ENCODE results near the gene TBX3.

GRCh38 chr12:114671519-114672591 is 12.1 kb downstream of the TBX3 start:
- PRO-cap, 2 experiments, result no peak in any of the 2 experiments

DNA sequence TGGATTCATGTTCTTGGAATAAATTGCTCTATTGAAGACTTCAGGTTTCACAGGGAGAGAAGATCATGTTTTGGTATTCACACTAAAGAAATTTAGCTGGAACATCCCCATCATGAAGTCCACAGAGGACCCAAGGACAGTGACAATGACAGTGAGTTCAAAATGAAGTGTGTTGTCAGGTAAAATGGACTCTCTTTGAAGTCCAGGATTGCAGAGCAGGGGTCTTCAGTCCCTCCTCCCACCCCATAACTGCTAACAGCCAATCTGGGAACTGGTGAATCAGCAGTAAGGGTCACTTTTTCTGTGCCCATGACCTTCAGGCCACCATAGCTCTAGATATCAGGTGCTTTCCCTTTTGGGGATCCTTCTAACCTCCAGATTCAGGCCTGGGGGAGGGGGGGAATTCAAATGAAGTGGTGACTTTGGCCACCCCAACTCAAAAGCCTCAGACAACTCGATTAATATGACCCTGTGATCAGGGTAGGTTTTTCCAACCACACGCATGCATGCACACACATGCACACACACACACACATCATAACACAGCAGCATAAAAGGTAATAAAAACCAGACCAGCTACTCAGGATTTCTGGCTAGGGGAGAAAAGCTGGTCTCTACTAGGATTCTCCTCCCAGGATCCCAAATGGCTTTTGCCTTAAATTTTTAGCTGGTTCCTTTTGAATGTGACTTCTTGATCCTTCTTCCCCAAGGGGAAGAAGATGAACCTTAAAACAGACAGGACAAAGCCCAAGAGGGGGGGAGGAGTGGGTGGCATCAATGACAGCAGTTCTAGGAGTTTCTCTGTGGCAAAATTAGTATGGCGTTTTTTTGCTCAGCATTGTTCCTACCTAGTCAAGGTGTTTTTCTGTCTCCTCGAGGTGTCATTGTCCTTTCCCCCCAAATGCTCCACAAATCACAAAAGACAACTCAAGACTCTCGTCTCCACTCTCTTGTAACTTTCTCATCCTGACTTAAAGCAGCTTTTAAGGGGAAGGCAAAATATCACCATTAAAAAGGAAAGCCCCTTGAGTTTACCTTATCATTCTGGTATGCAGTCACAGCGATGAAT is 5.2 kb downstream of the TBX3 start:
- PRO-cap, 2 experiments, result no peak in any of the 2 experiments

DNA sequence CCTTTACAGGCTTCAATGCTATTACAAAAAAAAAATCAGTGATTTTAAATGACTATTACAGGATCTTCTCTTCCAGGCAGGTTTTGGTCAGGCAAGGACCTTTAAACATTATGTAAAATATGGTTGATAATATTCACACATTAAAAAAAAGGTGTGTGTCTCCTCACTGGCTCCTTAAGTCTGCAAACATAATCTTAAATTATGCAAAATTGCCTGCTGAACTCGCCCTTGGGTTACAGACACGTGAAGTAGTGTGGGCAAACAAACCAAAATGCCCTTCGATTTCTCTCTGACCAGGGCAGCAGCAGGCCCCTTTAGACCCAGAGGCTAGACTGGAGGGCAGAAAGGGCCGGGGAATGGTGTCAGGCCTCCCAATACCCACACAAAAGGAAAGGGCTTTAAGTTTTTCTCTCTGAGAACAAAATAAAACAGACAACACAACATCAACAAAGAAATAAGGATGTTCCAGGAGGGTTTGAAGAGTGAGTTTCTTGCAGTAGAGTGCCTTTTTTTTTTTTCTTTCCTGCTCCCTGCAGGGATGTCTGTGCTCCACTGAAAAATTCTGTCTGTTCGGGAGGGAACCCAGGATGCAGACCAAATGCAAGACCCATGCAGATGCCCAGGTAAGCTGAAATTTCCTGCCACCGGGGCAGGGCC is 1.8 kb downstream of the TBX3 start:
- PRO-cap, 2 experiments, result no peak in any of the 2 experiments

- PRO-cap, 2 experiments, result peak in 2 of 2 experiments; most common minus-strand start chr12:114684164 (in 2)
Measured at GRCh38 chr12:114683801-114684229, at the start of gene TBX3. Gene TBX3, minus strand, starts transcription at chr12:114684175.

GRCh38 chr12:114685397-114685829 is 1.4 kb upstream of the TBX3 start:
- PRO-cap, 2 experiments, result no peak in any of the 2 experiments

GRCh38 chr12:114686464-114686885 is 2.5 kb upstream of the TBX3 start:
- PRO-cap, 2 experiments, result no peak in any of the 2 experiments

DNA sequence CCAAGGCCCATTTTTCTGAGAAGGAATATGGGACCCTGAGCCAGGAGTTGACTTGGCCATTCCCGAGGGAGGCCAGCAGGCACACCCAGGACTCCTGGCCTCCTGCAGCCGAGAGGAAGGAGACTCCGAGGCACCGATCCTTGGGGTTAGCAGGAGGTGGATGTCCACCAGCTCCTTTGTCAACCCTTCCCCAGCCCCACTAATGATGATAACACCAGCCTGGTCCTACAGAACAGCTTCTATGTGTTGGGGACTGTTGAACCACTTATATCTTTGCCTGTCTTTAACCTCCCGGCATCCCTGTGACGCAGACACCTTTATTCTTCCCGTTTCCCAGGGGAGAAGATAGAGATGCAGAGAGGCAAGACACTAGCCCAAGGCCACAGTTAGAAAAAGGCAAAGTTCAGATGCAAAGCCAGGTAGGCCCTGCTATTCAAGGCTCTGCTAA is 767.2 kb upstream of the TBX3 start:
- PRO-cap, 2 experiments, result no peak in any of the 2 experiments

- PRO-cap, 2 experiments, result no peak in any of the 2 experiments
Measured at GRCh38 chr12:115570616-115570952, 706.9 kb downstream of the MED13L start.

GRCh38 chr12:115660412-115660985 is 617.0 kb downstream of the MED13L start:
- PRO-cap, 2 experiments, result no peak in any of the 2 experiments

DNA sequence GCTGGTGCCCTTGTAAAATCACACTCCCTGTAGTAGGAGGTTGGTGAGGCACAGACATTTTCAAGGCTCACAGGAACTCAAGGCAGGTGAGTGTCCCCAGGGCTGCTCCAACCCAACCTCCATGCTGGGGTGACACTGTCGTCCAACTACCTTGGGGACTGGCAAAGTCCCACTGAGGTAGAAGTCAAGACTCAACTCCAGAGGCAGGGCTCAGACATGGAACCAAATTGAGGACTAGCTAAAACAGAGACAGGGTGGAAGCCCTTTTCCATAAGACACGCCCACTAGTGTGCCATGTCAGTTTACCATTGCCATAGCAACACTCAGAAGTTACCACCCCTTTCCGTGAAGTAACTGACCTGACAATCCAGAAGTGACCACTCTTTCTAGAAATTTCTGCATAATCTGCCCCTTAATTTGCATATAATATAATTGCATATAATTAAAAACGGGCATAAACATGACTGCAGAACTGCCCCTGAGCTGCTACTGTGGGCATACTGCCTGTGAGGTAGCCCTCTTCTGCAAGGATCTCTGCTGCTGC is 409.7 kb downstream of the MED13L start:
- PRO-cap, 2 experiments, result no peak in any of the 2 experiments

DNA sequence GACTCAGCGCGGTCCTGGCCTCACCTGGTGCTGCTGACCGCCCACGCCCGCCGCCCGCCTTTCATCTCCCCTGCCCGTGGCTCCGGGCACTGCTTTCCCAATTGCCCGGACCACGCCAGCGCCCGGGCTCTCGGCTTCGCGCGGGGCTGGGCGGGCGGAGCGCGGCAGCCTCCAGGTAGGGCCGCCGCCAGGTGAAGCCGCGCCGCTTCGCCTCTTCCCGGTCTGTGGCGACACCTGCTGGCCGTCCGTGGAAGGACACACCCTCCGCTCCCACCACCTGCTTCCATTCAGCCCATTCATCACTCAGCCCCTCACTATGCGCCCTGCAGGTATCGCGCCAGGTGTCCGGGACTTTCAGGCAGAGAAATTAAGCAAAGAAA is 360.4 kb downstream of the MED13L start:
- PRO-cap, 2 experiments, result no peak in any of the 2 experiments

GRCh38 chr12:116181874-116182873 is 95.3 kb downstream of the MED13L start:
- PRO-cap, 2 experiments, result no peak in any of the 2 experiments

DNA sequence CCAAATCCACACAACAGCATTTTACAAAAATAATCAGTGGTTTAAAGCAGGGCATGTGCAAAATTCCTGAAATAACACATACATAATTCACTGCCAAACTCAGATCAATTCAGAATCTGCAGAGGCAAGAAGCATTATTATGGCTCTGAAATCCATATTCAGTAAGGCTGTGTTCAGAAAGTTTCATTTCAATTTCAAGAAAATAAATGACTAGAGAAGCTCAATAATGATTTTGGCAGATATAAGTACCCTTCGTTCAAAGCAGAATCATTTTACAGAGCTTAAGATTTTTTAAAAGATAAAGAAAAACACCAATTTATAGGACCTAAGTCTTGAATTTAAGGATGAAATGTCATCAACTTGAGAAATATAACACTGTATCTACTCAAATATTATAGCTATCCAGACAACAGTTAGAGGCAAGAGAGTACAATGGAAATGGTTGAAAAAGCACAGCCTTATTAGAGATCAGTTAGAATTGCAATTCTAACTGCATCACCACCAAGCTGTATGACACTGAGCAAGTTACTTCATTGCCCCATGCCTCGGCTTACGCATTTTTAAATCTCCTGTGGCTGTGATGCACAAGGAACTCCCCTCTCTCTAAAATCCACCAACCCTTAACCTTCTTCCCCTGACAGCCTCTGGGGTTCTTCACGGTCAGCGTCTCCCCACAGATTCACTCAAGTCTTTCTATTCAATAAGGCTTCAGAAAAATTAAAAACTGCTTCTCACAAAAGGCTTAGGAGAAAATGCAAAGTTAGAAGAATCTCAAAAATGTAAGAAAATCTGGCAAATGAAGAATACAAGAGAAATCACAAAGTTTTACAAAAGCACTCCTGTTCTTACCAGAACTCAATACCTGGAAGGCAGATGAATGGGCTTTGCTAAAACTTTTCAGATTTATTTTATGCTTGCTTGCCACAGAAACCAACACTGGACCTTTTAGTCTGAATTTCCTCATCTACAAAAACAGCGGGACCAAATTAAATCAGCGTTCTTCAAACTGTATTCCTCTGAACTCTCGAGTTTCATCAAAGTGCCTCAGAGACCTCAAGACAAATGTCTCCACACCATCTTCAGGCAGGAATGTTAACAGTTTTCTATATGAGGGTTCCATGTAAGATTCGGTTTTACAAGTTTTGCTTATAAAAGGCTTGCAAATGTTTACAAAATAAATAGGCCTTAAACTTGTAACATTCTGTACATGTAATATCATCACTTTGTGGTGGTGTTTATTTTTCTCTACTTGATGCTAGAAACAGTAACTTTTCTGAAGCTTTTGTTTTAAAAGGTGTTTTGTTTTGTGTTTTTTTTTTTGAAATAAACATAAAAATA is 74.9 kb downstream of the MED13L start:
- PRO-cap, 2 experiments, result no peak in any of the 2 experiments

- PRO-cap, 2 experiments, result no peak in any of the 2 experiments
Measured at GRCh38 chr12:116274690-116275324, 2.7 kb downstream of the MED13L start.

GRCh38 chr12:116280568-116281339 is 3.3 kb upstream of the MED13L start:
- PRO-cap, 2 experiments, result no peak in any of the 2 experiments

- PRO-cap, 2 experiments, result no peak in any of the 2 experiments
Measured at GRCh38 chr12:116508618-116509298, 50.4 kb upstream of the MAP1LC3B2 start.

GRCh38 chr12:116528932-116529504 is 30.2 kb upstream of the MAP1LC3B2 start:
- PRO-cap, 2 experiments, result no peak in any of the 2 experiments

- PRO-cap, 2 experiments, result no peak in any of the 2 experiments
Measured at GRCh38 chr12:116591911-116593176, 33.2 kb downstream of the MAP1LC3B2 start.

- PRO-cap, 2 experiments, result no peak in any of the 2 experiments
Measured at GRCh38 chr12:116594076-116594508, 34.9 kb downstream of the MAP1LC3B2 start.

DNA sequence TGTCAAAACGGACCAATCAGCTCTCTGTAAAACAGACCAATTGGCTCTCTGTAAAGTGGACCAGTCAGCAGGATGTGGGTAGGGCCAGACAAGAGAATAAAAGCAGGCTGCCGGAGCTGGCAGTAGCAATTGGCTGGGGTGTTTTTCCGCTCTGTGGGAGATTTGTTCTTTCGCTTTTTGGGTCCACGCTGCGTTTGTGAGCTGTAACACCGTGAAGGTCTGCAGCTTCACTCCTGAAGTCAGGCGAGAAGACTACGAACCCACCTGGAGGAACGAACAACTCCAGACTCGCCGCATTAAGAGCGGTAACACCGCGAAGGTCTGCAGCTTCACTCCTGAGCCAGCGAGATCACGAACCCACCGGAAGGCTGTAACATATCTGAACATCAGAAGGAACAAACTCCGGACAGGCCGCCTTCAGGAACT is 76.4 kb downstream of the SPRING1 start:
- PRO-cap, 2 experiments, result no peak in any of the 2 experiments